Brain (tissue), 1 donor: ENCODE measurements around the genes NRBP1 and MRPL33.

- RRBS = no CpG with 5 or more reads among the region's 14 CpGs
These were observed 2.3 kb downstream of the UCN start for GRCh38 chr2:27305898-27306316.

DNA sequence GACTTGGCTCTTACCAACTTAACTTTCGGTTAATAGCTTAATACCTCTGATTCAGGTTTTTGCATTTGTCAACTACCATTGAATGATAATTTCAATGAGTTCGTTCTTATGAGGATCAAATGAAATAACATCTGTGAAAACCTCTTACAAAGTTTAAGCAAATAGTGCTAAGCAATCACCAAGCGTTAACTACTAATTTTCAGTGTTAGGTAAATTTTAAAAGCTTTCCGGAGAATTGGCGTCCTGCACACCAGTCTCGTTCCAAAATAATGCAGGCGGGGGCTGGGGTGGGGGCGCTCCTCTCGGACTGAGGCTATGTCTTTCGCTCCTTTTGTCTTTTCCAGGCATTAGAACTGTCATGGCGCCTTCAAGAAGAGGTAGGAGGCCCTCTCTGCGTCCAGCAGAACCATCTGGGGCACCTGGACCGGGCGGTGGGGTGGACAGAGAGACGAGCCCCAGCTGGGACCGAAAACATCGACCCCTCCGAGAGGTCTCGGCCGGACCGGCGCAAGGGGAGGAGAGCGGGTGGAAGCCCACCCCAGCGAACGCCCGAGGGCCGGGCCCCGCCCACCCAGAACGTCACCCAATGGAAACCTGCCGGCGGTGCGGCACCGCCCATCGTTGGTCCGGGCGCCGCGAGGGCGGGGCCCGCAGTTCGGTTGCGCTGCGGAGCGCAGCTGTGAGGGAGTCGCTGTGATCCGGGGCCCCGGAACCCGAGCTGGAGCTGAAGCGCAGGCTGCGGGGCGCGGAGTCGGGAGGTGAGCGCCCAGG, at the start of gene NRBP1:
NRBP1 (plus strand) TSS at position 658 of the 771 bp plus-strand sequence.
- RRBS = 1% methylated on average over 30 of the region's 54 CpGs

- RRBS = no CpG with 5 or more reads among the region's 9 CpGs
These were observed 10.7 kb downstream of the GCKR start for GRCh38 chr2:27507201-27507906.

GRCh38 chr2:27584093-27585012, 1.5 kb downstream of the ZNF512 start:
- RRBS = no CpG with 5 or more reads among the region's 9 CpGs

GRCh38 chr2:27641007-27641498, 12.2 kb downstream of the GPN1 start:
- RRBS = no CpG with 5 or more reads among the region's 3 CpGs

GRCh38 chr2:27709775-27710297, 46.1 kb downstream of the SLC4A1AP start:
- RRBS = no CpG with 5 or more reads among the region's 3 CpGs

DNA sequence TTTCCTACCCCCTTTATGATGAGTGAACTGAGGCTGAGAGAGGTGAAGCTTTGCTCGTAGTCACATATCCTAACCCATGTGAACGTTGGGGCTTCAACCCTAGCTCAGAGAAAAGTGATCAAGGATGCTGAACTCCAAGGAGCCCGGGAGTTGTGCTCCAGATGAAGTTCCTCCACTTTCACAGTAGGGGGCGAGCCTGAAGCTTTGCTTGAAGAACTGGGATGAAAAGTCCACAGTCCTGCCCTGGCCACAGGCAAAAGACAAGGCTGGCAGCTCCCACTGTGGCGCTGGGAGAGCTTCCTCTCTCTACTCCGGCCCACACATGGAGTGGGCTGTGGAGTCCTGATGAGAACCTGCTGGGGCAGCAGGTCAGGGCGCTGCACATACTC, 48.2 kb upstream of the MRPL33 start:
- RRBS = no CpG with 5 or more reads among the region's 7 CpGs

DNA sequence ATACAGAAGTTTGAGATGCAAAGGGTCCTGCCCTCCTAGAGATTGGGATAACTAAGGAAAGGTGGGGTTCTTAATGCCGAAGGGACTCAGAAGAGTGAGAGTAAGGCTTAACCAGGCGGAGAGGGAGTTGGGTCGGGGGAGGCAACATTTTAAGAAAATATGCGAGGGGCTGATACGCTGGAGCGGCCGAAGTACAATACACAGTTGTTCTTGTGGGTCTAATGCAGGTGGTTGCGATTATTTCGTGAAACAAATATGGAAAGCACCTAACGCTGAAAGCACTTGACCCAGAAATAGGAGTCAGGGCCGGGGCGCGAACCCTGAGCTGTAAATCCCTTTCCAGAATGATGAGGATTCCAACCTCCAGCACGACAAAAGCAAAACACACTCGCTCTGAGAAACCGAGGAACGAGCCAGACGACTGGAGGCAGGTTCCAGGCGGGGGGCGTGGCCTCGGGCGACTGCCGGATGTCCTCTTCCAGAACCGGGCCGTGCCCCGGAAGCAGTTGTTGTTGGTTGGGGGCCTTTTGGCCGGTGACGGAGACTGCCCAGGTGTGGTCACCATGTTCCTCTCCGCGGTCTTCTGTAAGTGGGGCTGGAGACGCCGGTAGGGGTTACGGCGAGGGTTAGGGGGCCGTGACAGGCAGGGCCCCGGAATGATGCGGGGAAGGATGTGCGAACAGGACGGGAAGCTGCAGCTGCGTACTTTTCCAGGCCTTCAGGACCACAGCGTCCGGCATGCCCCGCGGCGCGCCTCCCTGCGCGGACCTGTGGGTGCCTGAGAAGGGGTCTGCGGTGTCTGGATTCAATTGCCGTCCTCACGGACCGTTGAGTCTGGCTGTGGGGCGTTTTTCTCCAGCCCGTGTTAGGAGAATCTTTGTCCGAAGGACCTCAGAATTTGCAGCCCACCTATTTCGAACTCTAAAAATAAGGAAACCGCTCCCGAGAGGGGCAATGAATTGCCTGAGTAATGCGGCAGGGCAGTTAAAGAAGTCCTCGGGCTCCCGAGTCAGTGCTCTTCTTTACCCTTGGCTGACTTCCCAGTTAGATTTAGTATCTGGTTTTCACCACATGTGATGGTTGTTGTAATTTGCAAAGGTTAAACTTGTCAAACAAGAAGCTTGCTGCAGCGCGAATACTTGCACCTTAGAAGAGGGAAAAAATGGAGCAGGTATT, at the start of gene MRPL33:
MRPL33 (plus strand) TSS at position 505 of the 1,176 bp plus-strand sequence.
- RRBS = 1% methylated on average over 17 of the region's 63 CpGs

GRCh38 chr2:27778912-27779683, 7.6 kb downstream of the MRPL33 start:
- RRBS = no CpG with 5 or more reads among the region's 8 CpGs

GRCh38 chr2:27779684-27780747, 8.5 kb downstream of the MRPL33 start:
- RRBS = no CpG with 5 or more reads among the region's 2 CpGs

GRCh38 chr2:27891438-27892218, 1.1 kb downstream of the BABAM2 start:
- RRBS = no CpG with 5 or more reads among the region's 11 CpGs

DNA sequence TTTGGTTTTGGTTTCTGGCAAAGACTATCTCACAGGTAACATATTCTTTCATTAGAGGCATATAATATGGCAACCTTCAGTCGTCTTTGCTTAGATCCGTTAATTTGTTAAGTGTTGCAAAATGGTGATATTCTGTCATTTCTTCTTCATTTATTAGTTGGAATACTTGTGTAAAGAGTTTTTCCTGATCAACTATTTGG, 75.4 kb downstream of the BABAM2 start:
- RRBS = no CpG with 5 or more reads among the region's 2 CpGs

DNA sequence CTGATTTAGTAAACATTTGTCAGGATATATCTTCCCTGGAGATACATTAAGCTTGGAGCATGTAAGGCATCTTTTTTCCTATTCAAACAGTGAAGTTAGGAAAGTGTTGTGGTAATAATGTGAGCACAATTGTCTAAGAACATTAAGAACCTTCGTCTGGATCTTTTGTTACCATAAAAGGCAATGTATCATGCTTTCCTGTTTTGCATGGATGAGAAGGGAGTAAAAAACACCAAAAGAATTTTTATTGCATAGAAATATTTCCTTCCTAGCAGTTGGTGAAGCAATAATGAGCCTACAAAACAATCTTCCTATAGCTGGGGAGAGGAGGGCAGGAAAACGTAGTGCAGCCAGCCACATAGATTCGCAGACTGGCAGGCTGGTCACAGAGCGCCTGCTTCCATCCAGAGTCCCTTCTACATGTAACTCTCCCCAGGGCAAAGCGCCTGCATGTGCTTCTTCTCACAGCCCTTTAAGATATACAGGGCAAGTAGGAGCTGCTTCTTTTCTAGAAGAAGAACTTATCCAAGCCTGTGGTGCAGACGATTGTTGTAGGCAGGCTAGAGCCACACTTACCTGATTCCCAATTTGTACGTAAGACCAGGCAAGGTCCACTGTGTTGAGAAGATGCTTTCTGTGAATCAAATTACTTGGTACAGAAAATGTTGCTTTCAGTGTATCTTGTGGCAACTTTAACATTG, 190.4 kb downstream of the BABAM2 start:
- RRBS = no CpG with 5 or more reads among the region's 7 CpGs

DNA sequence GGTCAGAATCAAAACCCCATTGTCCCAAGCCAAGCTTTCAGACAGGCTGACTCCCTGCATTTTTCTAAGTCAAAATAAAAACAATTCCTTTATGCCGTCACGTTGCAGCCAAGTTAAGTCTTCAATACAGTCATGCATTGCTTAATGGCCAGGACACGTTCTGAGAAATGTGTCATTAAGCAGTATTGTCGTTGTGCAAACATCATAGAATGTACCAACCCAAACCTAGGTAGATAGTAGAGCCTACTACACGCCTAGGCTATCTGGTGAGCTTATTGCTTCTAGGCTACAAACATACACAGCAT, 160.4 kb upstream of the FOSL2 start:
- RRBS = no CpG with 5 or more reads among the region's 5 CpGs

DNA sequence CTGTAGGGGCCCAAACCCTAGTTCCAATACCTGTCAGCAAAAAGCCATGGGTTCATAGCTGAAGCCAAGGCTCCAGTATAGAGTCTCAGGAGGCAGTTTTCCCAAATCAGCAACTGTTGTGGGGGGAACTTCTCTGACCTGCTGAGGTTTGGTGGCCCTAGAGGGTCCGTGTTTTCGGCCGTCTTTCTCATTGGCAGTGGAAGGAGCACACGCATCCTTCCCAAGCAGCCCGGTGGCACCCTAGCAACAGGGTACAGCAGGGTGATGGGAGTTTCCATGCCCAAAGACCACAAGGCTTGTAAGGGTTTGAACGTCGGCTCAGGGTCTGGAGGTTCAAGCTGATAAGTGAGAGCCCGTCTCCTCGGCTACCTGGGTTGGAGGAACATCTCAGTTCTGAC, 6.6 kb downstream of the FOSL2 start:
- RRBS = no CpG with 5 or more reads among the region's 9 CpGs

GRCh38 chr2:28404867-28405369, 12.3 kb downstream of the FOSL2 start:
- RRBS = no CpG with 5 or more reads among the region's 2 CpGs

DNA sequence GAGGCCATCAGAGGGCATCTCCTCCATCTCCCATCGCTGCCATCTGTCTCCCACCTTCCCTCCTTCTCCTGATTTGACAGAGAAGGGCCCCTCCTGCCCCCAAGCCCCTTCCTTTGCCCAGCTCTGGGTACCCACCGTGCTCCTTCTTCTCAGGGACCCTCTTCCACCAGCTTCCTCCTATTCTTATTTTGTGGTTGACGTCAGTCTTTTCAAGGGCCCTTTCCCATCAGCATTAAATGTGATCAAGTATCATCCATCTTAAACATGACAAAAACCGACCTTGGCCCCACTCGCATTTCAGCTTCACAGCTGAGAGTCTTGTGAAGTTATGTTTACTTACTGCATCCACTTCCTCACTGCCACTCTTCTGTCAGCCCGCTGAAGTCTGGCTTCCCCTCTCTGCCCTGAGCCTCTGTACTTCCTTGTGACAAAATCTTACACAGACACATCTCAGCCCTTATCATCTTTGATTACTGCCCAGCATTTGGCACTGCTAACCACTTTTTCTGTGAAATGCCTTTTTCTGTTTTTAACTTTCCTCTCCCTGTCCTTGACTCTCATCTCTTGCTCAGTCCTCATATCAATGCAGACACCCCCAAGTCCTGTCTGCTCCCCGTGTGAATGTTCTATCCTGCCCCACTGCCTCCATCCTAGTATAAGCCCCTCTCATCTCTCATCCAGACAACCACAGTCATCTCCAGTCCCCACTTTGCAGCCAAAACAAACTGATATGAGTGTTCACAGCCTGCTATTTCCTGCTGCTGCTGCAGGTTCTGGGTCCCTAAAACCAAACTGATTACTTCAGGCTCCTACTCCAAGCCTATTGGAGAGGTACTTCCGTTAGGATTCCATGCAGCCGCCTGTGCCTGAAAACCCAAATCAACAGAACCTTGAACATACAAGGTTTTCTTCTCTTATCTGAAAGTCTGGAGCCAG, 31.3 kb downstream of the FOSL2 start:
- RRBS = no CpG with 5 or more reads among the region's 9 CpGs

DNA sequence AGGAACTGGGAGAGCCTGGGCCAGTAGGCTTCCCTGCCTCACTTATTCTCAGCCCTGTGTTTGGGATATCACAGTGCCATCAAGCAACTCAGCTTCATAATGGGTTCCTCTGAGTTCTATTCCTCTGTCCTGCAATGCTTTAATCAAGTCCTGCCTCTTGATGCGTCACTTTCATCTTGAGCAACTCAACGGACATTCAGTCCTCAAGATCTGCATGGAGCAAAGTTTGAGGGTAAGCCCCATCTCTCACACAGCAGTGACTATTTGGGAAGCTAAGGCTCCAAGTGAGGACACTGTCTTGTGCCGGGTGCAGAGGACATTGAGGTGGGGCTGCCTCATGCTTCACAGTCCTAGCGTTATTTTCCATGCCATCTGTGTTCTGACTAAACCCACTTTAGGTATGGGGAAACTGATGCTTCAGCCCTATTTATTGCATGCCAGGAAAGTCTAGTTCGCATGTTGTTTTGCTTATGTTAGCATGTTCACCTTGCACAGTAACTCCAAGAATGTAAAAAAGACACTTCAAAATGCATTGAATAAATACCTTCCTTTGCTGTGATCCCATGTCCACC, 50.8 kb upstream of the PLB1 start:
- RRBS = no CpG with 5 or more reads among the region's 5 CpGs

GRCh38 chr2:28544360-28545661, 49.0 kb downstream of the PLB1 start:
- RRBS = 92% methylated on average over 2 of the region's 26 CpGs

DNA sequence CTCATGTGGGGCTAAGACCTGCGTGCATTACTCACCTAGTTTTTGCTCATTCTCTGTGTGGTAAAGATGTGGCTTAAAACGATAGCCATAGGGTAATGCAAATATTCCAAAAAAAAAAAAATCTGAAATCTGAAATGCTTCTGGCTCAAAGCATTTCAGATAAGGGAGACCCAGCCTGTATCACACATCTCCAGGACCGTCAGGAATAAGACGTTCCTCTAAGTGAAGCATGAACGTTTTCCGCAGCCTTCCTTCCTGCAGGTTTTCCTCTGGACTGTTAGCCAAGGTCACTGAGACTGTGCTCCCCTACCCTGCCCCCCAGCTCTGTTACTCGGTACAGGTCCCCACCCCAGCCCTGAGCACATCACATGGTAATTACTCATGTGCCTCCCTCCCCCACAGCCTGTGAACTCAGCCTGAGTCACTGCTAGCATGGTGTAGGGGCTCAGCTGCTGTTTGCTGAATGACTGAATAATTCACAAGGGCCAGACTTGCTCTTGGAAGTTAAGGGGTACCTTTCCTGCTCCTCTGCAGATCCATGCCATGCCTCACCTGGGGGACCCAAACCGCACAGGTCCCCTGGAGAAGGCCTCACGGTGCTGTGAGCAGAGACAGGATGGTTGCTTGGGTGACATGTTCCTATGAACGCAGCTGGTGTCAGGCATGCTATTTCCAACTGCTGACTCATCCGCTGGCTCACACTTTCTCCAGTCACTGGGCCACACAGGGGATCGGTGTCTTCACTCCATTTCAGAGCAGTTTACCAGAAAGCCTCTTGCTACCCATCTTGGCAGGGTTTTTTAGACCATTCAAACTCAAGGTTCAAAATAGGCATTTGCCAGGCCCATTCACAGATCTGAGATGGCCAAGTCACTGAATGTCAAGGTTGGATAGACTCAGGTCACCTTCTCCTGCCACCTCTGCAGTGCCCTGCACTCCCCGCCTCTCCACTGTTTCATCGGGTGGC, 88.2 kb downstream of the PLB1 start:
- RRBS = no CpG with 5 or more reads among the region's 14 CpGs